Right cardiac atrium (tissue), 1 donor: ENCODE measurements around the gene TANGO6.

DNA sequence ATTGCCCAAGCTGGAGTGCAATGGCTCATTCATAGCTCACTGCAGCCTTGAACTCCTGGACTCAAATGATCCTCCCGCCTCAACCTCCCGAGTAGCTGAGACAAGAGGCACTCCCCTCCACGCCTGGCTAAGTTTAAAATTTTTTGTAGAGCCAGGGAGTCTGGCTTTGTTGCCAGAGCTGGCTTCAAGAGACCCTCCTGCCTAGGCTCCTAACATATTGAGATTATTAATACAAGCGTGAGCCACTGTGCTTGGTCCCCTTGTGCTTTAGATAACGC, 1.1 kb downstream of the PSKH1 start:
- PRO-cap = no peak

- PRO-cap = no peak
These were observed 14.7 kb downstream of the DUS2 start for GRCh38 chr16:68037716-68038184.

GRCh38 chr16:68079416-68080507, 5.4 kb upstream of the NFATC3 start:
- PRO-cap = bidirectional peak, plus-strand start at chr16:68079970, minus-strand start at chr16:68079795

DNA sequence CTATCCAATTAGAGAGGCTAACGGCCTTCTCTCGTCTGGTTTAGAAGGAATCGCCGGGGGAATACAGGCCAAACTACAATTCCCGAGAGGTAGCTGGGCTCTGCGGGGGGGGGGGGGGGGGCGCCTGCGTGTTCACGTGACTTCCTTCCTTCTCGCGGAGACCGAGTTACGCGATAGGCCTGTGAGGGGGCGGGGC, 180 bp upstream of the NFATC3 start:
- PRO-cap = bidirectional peak, plus-strand start outside the sequence, minus-strand start at position 65 of the sequence

DNA sequence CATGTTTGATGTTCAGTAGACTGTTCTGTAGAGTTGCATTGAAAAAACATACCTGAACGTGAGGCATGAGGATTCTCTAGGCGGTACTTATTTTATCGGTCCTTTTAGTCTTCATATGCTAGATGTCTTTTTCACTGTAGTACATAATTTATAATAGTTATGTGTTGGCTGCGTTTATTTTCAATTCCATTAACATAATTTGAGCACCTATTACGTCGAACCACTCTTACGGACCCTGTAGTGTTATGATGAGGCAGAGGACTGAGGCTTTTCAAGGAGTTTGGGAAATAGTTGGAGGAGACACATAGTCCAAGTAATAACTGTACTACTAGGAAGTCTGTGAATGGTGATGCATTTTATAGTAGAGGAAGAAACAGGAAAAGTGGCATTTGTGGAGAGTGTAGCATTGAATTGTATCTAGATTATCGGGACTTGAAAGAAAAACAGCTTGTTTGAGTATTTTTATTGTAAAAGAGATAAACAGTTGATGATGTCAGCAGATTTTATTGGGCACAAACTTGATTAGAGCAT, 1.6 kb downstream of the NFATC3 start:
- PRO-cap = no peak

GRCh38 chr16:68097190-68097661, 12.1 kb downstream of the NFATC3 start:
- PRO-cap = no peak

- PRO-cap = no peak
These were observed 33.9 kb downstream of the NFATC3 start for GRCh38 chr16:68118982-68119475.

DNA sequence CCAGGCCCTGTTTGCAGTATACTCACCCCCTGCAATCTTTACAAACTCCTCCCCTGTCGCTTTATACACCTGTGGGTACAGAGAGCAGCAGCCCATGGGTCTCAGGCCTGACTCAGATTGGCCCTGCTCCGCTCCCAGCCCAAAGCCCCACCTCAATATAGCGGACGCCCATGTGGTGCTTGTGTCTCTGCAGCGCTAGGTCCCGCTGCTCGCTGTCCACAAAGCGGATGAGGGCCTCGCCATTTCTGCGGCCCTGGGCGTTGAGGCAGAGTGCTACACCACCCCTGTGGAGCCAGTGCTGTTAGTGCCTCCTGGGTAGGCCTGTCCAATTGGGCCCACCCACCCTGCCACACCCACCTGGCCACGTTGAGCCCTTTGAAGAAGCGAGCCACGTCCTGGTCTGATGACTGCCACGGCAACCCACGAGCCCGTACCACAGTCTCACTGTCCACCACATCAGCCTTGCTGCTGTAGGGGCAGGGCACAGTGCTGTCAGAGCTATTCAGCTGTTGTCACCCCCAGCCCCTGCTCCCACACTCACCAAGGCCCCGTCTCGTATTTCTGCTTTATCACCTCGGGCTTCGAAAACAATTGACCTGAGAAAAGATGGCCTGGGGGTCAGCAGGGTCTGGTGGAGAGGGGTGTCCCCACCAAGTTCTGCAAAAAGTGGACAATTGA, 3.6 kb downstream of the ESRP2 start:
- PRO-cap = no peak

- PRO-cap = no peak
These were observed 19.5 kb downstream of the SLC7A6 start for GRCh38 chr16:68283531-68284516.

DNA sequence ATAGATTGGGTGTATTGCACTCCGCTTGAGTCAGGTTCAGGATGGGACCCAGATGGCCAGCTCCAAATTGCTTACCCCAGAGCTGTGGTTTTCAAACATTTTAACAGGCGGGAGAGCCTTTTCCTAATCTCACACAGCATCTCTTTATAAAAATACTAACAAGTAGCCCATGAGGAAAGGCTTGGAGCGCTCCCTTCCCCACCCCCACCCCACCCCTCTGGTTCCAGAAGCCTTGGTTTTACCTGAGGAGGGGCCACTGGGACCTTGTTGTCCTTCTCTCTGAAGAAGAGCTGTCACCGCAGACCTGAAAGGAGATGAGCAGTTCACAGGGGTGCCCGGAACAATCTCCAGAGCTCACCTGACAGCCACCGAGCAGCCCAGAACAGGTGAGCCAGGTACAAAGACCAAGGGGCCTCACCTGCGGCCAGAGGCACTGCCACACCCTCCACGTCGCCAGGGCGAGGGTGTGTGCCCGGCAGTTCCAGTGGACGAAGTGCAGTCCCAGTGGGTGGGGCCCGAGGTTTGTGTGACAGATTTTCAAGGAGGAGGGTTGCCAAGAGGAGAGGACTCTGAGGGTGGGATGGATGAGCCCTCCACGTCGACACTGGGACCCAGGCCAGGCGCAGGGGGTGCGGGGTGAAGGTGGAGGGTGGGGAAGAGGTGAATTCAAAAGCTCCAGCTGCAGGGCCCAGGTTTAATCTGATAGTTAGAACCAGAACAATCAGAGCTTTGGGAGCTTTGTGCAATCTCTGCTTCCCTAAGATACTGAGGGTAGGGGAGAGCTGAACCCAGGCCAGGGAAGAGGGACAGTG, 61.7 kb downstream of the SMPD3 start:
- PRO-cap = no peak

- PRO-cap = no peak
These were observed 24.7 kb downstream of the ZFP90 start for GRCh38 chr16:68563578-68564316.

GRCh38 chr16:68782026-68782376, 44.9 kb downstream of the CDH1 start:
- PRO-cap = no peak

DNA sequence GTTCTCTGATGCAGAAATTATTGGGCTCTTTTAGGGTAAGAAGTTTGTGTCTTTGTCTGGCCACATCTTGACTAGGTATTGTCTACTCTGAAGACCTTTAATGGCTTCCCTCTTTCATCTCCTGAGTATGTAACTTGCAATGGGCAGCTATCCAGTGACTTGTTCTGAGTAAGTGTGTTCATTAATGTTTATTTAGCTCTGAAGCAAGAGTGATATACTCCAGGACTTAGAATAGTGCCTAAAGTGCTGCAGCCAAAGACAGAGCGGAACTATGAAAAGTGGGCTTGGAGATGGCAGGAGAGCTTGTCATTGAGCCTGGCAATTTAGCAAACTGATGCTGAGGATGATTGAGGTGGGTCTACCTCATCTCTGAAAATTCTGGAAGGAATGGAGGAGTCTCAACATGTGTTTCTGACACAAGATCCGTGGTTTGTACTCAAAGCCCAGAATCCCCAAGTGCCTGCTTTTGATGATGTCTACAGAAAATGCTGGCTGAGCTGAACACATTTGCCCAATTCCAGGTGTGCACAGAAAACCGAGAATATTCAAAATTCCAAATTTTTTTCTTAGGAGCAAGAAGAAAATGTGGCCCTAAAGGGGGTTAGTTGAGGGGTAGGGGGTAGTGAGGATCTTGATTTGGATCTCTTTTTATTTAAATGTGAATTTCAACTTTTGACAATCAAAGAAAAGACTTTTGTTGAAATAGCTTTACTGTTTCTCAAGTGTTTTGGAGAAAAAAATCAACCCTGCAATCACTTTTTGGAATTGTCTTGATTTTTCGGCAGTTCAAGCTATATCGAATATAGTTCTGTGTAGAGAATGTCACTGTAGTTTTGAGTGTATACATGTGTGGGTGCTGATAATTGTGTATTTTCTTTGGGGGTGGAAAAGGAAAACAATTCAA, 8.5 kb upstream of the TANGO6 start:
- PRO-cap = no peak

GRCh38 chr16:68843189-68843922, at the start of gene TANGO6:
Gene TANGO6 (plus strand): TSS chr16:68843531.
- PRO-cap = bidirectional peak, plus-strand start at chr16:68843604, minus-strand start at chr16:68843461

DNA sequence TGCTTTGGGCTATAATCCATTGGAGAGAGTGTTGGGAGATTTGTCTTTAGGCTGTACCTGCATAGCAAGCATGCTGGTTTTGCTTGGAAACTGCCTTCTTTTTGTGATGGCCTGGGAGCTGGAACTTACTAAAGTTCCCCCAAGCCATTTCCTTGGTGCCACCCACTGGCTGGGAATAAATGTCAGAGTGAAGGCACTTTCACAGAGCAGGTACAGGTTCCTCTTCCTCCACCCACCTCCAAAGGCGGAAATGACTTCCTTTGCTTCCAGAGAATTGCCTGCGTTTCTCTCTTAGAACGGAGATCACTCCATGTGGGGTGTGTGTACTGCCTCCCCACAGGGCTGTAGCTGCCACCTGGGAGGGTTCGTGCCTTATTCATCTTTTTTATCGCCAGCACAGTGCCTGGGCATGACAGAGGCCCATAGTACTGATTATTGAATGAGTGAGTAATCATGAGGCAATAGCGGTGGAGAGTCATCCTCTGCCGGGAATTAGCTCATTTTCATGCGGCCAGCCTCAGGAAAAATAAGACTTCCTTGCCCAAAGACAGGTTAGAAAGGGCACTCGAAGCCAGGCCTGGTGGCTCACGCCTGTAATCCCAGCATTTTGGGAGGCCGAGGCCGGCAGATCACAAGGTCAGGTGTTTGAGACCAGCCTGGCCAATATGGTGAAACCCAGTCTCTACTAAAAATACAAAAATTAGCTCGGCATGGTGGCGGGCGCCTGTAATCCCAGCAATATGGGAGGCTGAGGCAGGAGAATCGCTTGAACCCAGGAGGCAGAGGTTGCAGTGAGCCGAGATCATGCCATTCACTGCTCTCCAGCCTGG, 32.1 kb upstream of the HAS3 start:
- PRO-cap = no peak

GRCh38 chr16:69143164-69143724, 10.8 kb downstream of the UTP4 start:
- PRO-cap = no peak

GRCh38 chr16:69326098-69327244, 3.9 kb downstream of the PDF start:
- PRO-cap = no peak

DNA sequence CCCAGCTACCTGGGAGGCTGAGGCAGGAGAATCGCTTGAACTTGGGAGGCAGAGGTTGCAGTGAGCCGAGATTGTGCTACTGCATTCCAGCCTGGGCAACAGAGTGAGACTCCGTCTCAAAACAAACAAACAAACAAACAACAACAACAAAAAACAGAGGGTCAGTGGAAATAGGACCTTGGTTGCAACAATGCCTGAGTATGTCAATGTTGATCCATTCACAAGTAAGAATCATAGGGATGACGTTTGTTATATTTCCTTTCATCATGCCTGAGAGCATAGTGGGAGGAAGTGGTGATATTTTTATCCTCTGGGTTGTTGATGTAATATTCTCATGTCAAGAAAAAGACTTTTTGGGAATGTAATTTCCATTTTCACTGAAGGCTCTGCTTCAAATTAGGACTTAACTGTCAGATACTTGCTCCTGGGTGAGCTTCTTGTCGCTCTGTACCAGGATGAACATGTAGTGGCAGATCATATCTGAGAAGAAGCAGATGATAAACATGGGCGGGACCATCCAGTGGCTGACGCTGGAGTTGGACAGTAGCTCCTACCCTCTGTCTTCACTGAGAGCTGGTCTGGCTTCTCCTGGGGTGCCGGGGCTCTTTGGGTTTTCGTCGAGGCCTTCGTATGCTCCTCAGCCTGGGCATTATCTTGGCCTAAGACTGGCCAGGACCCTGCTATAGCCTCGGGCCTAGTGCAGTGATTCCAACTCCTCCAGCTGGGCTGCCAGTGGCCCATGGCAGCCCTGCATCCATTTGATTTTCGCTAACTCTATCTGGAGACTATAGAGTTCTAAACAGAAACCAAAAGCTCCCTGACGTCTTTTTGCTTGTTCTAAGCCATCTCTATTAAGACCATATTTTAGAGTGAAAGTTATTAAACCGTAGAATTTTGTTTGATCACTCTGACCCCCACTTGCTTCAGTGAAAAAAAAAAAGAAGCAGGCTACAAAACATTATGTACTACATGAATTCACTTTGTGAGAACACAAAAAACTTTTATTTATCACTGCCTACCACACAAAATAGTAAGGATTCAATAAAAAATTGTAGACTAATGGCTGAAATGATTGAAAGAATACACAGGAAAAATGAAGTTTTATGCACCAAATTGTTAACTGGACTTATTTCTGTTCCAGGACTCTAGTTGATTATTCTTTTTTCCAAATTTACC, 19.7 kb downstream of the CYB5B start:
- PRO-cap = bidirectional peak, plus-strand start at position 566 of the sequence, minus-strand start at position 449 of the sequence

DNA sequence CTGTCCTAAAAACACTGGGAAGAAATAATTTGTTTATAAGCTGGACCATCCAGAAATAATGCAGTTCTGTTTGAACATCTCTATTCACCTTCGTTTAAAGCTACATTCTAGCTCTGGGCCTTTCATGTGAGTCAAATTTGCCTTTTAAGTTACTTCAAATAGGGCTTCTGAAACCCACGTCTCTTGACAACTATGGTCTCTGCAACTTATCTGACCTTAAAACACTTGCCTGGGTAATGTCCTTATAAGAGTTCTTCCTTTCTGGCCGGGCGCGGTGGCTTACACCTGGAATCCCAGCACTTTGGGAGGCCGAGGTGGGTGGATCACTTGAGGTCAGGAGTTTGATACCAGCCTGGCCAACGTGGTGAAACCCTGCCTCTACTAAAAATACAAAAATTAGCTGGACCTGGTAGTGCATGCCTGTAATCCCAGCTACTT, 44.4 kb downstream of the CYB5B start:
- PRO-cap = no peak

GRCh38 chr16:69474273-69474472, 49.8 kb downstream of the CYB5B start:
- PRO-cap = no peak